HTR-8/SVneo (cell line): ENCODE measurements around the genes PLEKHD1 and CCDC177.

DNA sequence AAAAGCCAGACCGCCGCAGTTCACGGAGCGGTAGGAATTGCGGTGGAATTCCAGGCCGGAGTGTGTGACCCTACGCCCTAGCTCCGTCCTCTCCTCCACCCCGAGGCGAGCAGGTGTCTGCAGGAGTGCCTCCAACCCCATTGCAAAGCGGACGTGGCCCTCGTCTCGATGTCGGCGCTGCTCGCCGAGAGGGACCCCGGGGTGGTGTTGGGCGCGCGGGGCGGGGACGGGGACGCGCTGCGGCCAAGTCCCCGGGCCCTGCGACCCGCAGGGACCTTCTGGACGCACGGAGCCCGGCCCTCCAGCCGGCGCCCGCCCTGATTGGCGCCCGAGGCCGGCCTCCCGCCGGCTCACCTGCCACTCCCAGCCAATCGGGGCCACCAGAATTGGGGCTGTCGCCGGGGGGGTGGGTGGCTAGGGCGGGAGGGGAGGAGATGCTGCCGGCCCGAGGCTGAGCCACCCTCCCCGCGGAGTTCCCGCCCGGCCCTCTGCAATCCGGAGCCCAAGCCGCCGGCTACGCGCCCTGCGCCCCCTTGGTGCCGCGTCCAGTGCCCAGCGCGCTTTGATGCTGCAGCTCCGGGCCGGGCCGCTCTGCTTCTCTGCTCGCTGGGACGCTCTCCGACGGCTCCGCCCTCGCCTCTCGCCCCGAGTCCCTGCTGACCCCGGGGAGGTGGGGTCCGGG is at the start of gene PLEKHD1:
PLEKHD1 (plus strand) TSS at position 470 of the 682 bp plus-strand sequence.
- RRBS = 15% methylated on average over 52 of the region's 74 CpGs

GRCh38 chr14:69574080-69575105 is at the start of gene CCDC177:
TSS of gene CCDC177 (minus strand) at chr14:69574871.
- RRBS = 9% methylated on average over 15 of the region's 57 CpGs

- RRBS = no CpG with 5 or more reads among the region's 6 CpGs
Measured at GRCh38 chr14:69592871-69593586, 18.4 kb upstream of the CCDC177 start.

DNA sequence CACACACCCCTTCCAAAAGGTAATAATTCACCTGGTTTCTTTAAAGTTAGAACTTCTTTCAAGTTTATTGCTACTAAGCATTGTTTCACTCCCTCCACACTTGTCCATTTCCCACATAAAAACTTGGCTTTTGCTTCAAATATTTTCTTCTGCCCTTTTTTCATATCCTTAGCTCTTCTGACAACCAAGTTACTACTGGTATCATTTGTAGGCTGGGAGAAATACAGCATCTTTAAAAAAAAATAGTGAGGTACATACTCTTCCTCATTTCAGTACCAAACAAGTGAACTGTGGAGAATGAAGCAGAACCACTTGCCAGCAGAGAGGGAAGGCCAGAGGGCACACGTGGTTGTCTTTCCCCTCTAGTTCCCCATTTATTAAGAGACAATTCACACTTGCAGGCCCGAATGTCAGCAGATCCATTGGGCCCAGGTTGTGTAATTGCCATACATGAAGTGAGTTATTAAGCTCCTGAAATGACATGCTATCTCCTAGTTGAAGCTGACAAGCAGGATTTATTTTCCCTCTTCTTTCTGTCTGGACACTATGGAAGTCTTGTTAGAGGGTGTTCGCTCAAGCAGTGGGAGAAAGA is 3.2 kb downstream of the SUSD6 start:
- RRBS = no CpG with 5 or more reads among the region's 3 CpGs

- RRBS = no CpG with 5 or more reads among the region's 5 CpGs
Measured at GRCh38 chr14:69631983-69632761, 20.8 kb downstream of the SUSD6 start.

GRCh38 chr14:69670746-69671816 is 59.7 kb downstream of the SUSD6 start:
- RRBS = no CpG with 5 or more reads among the region's 8 CpGs

- RRBS = no CpG with 5 or more reads among the region's 11 CpGs
Measured at GRCh38 chr14:69685079-69686153, 74.0 kb downstream of the SUSD6 start.

GRCh38 chr14:69714204-69714897 is 52.6 kb upstream of the SRSF5 start:
- RRBS = no CpG with 5 or more reads among the region's 8 CpGs

DNA sequence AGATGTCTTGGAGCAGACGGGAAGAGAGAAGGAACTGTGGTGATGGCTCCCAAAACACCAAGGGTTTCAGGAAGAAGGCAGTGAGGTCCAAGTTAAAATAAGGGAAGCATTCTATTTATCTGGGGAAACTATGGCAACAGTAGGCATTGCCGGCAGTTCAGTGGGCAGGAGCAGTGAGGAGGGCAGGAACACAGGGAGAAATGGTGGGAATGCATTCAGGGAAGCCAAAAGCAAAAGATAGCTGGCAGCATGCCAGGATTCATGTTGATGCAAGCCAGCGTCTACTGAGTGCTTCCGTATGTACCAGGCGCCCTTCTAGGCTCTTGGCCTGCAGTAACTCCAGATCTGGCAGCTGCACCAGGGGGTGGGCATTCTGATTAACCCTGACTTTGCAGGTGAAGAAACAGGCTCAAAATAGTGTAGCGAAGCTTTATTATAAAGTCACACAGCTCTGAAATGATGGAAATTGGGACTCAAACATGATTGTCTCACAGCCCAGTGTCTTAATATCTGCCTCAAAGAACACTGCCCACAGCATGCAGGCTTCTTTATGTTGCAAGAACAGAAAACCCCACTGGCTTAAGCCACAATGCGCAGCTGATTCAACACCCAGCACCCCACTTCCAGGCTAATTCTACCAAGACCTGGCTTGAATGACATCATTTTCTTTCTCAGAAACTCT is 50.7 kb upstream of the SRSF5 start:
- RRBS = no CpG with 5 or more reads among the region's 7 CpGs

GRCh38 chr14:69755683-69756222 is 11.2 kb upstream of the SRSF5 start:
- RRBS = no CpG with 5 or more reads among the region's 2 CpGs

DNA sequence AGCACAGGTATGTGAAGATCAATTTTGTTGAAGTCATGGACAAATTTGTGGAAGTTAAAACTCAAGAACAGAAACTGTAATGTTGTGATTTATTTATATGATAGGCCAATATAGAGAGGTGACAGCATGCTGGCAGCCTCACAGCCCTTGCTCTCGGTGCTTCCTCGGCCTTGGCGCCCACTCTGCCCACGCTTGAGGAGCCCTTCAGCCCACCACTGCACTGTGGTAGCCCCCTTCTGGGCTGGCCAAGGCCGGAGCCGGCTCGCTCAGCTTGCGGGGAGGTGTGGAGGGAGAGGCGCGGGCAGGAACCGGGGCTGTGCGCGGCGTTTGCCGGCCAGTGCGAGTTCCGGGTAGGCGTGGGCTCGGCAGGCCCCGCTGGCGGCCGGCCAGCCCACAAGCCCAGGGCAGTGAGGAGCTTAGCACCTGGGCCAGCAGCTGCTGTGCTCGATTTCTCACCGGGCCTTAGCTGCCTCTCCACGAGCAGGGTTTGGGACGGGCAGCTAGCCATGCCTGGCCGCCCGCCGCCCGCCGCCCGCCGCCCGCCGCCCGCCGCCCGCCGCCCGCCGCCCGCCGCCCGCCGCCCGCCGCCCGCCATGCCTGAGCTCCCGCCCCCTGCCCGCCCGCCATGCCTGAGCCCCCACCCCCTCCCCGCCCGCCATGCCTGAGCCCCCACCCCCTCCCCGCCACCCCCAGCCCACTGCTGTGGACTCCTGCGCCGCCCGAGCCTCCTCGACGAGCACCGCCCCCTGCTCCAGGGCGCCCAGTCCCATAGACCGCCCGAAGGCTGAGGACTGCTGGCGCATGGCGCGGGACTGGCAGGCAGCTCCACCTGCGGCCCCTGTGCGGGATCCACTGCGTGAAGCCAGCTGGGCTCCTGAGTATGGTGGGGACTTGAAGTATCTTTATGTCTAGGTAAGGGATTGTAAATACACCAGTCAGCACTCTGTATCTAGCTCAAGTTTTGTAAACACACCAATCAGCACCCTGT is 66.0 kb upstream of the SLC8A3 start:
- RRBS = 2% methylated on average over 6 of the region's 69 CpGs

DNA sequence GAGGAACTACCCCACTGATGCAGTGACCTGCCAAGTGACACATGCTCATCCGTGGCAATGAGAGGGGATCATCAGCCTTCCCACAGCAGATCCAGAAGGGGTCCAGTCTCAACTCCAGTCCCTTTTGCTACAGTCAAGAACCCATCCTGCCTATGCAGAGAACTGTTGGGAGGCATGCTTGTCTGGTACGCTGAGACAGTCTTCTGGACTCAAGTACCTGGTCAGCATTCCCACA is 26.9 kb downstream of the COX16 start:
- RRBS = no CpG with 5 or more reads among the region's 2 CpGs

GRCh38 chr14:70706984-70707863 is 65.5 kb downstream of the TTC9 start:
- RRBS = no CpG with 5 or more reads among the region's 6 CpGs

GRCh38 chr14:70946686-70947216 is 39.5 kb downstream of the PCNX1 start:
- RRBS = no CpG with 5 or more reads among the region's 7 CpGs

DNA sequence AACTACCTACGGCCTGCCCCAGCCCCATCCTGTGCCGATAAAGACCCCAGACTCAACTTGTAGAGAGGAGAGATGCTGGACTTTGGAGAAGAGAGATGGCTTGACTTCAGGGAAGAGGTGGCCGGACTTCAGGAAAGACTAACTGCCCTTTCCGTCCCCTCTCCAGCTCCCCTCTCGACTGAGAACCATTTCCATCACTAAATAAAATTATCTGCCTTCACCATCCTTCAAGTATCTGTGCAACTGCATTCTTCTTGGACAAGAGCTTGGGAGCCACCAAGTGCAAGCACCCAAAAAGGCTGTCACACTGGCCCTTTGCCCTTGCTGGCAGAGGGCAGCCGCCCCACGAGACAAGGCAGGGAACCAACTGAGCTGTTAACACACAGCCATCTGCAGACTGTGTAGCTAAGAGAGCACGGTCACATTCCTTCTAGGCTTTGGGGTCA is 198.8 kb upstream of the SIPA1L1 start:
- RRBS = no CpG with 5 or more reads among the region's 8 CpGs

- RRBS = 93% methylated on average over 6 of the region's 48 CpGs
Measured at GRCh38 chr14:71253831-71254631, 66.2 kb upstream of the SIPA1L1 start.

GRCh38 chr14:71320831-71321216 is 548 bp downstream of the SIPA1L1 start:
- RRBS = 1% methylated on average over 39 of the region's 55 CpGs

DNA sequence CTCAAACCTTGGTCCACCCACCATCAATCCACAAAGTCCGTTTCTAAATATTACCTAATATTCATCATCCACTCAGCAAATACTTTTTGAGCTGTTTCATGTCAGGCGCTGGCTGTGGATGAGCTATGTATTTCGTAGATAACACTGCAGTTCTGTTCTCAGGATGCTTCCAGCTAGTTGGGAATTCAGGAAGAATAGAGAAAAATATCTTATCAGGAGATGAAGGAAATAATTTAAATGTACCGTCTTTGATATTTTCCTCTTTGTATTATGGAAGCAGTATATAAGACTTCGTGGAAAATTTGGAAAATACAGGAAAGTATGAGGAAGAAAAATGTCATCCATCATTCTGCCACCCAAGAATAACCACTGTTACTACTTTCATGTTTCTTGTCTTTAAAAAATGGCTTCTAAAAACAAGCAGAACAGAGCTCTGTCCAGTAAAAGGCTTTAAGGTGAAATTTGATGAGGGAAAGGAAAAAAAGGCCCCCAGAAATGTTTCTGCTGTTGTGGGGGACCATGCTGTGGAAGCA is 23.0 kb downstream of the SIPA1L1 start:
- RRBS = no CpG with 5 or more reads among the region's 5 CpGs

- RRBS = no CpG with 5 or more reads among the region's 3 CpGs
Measured at GRCh38 chr14:71597842-71598357, 277.6 kb downstream of the SIPA1L1 start.

DNA sequence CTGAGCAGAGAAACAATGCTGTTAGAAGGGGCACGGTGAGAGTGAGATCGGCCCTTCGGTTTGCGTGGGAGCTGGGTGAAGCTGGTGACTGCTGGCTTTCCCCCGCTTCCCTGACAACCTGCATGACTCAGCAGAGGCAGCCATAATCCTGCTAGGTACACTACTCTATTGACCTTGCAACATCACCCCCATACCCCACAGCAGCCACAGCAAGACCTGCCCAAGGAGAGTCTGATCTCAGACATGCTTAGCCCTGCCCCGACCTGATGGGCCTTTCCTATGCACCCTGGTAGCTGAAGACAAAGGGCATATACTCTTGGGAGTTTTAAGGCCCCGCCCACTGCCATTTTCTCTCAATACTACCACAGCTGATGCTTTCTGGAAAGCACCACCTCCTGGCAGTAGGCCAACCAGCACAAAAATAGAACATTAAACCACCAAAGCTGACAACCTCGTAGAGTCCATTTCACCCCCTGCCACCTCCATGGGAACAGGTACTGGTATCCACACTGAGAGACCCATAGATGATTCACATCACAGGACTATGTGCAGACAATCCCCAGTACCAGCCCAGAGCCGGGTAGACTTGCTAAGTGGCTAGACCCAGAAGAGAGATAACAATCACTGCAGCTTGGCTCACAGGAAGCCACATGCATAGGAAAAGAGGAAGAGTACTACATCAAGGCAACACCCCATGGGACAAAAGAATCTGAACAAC is 75.9 kb upstream of the RGS6 start:
- RRBS = no CpG with 5 or more reads among the region's 9 CpGs